Parotid gland (tissue), 1 donor: ENCODE measurements around a stretch of chr4.

DNA sequence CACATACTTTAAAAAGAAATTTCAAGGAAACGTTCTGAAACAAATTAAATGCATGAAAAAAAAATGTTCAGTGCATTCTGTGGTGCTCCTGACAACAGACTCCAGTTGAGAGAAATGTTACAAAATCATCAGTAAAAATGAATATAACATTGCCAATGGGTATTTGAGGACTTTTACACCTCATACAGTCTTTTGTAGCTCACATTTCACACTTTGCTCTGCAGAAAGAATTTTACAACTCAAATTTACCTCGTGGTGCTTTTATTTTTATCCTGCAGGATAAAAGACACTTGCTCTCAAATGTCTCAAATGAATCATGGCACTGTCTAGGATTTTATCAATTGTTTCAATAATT lies 60.6 kb downstream of the SLC7A11 start:
- PRO-cap: no peak

GRCh38 chr4:138390278-138390784 lies 148.2 kb upstream of the SLC7A11 start:
- PRO-cap: no peak

GRCh38 chr4:138954114-138954552 lies 61.4 kb upstream of the NOCT start:
- PRO-cap: no peak

DNA sequence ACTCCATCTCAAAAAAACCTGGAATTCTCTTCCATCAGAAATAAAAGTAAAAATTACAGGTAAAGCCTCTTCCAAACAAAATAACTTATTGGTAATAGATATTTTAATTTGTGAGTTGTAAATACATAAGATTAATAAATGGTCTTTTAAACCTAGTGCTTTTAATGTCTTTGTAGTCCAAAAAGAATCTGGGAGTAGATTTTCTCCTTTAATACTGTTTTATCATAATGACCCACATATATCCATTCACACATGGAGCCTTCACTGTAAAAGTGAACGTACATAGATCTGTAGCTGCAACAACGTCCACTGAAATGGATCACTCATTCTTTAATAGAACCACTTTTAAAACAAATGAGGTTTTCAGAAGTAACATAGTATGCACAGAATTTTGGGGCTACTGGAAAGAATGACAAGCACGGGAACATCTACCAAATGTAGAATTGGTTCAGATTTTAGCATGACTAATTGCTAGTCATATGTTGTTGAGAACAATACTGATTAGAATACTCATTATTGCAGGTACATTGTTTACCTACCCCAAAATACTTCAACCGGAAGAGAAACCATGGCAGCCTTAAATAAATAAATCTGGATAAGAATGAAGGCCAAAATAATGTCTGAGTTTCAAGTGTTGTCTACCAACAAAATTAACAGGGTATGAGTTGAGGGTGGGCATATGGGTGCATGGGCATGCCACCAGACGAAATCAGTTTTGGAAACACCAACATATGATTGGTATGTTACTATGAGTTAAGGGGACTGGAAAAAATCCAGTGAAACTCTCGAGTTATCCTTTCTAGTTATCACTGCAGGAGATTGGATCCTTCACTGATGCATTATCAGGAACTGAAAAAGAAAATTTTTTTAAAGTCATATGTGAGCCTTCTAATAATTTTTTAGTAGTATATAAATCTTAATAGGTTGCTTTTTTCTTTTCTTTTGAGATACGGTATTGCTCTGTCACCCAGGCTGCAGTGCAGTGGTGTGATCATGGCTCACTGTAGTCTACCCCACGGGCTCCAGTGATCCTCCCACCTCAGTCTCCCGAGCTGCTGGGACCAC lies 32.2 kb downstream of the NOCT start:
- PRO-cap: no peak

- PRO-cap: no peak
Measured at GRCh38 chr4:139278759-139279778, 956 bp downstream of the MGARP start.

DNA sequence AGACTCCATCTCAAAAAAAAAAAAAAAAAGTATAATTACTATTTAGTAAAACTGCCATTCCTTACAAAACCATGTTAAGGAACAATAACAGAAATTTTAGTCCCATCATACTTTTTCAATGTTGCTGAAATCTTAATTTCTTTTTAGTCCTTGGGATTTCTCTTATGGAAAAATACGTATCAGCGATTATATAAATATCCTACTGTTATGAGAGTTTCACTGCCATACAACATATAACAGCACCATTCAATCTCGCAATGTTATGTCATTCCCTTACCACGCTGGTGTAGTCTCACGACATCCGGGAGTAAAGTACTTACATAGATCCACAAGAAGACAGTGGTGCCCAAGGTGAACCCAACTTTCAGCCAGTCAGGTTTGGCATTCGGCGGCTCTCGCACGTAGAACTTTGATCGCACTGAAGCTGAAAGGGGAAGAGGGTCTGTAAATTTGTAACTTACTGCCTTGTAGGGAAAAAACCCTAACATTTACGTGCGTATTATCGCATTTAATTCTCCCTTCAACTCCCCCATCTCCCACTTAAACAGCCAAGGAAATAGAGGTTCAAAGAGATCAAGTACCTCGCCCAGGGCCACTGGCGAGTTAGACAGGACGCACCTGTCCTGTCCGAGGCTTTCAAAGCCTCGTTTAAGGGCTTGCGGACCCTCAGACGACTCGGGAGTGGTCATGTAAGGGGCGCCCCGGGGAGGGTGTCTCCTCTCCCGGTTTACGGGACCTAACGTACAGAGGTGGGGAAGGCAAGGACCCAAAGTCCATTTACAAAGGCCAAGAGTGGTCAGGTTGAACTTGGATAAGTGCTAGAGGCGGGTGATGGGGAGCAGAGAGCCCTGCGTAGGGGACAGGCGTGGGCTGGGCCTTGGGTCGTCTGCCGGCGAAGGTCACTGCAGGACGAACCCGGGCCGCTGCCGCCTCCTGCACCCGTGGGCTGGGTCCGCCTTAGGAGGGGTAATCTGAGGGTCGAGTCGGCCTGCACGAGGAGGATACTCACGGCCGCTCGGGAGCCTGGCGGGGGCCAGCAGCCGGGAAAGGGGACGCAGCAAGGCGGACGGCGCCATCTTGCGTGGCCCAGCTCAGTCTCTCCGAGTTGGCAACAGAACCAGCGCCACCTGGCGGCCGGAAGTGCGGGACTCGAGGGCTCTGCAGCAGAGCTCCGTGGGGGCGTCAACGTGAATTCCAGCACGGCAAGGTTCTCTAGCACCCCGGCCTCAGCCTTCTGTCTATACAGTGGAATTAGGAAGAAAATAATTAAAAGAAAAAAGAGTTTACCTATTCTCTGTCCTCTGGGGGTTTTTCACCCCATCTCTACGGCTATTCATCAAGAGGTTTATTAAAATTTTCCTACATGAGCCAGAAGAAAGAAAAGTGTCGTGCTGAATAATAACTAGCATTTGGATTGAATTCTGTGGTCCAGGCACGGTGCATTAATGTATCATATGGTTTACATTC lies 6.0 kb upstream of the NAA15 start:
- PRO-cap: unidirectional peak, minus-strand start at position 1,102 of the sequence

GRCh38 chr4:139361613-139362081 lies 59.4 kb upstream of the NDUFC1 start:
- PRO-cap: no peak

GRCh38 chr4:139535833-139536279 lies 20.2 kb downstream of the SETD7 start:
- PRO-cap: no peak

DNA sequence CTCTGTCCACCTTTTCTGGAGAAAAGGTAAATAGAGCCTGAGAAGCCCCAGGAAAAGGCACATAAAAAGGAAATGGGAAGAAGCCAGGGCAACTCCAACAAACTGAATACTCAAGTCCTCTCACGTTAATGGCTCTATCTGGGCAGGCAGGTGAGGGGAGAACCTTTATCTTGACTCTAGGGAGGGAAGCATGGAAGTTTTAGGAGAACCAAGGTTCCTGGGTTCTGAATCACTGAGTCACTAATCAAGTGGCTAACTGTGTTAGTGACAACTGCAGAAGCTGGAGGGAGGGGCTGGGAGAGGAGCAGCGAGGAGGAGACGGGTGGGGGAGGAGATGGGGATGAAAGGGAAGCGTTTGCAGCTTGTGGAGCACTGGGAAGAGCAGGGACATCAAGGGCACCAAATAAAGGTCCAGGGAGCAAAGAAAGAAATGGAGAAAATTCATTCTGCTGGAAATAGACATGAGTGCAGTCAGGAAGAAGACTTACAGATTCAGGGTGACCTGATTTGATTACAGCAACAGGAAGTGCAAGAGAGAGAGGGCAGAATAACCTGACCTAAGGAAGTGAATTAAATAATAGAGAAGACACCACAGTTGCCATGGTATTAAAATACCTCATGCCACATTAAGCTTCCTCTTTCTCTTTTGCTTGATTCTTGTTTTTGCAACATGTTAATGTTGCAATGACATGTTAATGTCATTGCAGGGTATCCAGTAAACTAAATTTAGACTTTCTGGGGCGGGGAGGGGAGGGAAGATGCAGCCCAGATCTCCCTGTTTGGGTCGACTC lies 4.5 kb upstream of the SETD7 start:
- PRO-cap: no peak

GRCh38 chr4:139633097-139633992 lies 32.3 kb upstream of the MGST2 start:
- PRO-cap: no peak

DNA sequence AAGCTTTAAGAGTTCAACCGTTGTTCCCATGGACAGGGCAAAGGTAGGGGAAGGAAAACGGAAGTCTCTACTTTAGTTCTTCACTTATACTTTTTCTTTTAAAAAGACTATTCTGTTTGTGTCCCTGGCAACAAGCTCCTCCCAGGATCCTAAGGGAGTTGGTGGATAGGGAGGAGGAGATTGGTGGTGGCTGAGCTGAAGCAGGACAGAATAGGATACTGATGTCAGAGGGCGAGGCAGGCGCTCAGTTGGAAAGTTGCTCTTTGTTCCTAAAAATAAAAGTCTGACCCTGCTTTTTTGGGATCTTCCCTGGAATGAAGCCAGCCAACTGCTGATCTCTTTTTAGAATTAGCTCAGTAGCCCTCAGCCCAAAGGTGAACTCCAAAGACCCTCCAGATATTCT lies 104.7 kb downstream of the MGST2 start:
- PRO-cap: unidirectional peak, plus-strand start at position 213 of the sequence

DNA sequence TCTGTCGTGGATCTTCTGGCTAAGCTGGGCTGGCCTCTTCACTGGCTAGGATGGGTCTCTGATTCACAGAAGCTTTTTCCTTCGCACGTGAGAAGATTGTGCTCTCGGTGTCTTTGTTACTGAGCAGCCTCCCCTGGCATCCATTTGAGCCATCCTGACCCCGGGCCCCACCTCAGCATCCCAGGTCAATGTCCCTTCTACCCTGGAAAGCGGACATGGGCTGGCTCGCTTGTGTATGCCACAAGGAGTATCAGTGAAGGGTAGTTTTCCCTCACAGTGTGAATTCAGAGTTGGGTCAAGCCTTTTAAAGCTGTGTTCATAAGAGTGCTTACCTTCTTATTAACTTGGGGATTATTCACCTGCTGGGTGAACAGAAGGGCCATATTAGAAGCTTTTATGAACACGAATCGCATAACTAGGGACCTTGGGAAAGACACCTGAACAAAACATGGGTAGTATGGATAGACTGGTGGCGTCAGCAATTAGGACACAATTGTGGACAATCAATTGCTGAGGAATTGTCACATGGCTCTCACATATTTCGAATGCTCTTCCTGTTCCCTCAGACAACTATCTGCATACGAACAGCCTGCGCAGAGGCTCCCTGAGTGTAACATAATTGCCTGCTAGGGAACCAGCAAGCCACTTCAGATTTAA lies 160.6 kb downstream of the MGST2 start:
- PRO-cap: no peak

DNA sequence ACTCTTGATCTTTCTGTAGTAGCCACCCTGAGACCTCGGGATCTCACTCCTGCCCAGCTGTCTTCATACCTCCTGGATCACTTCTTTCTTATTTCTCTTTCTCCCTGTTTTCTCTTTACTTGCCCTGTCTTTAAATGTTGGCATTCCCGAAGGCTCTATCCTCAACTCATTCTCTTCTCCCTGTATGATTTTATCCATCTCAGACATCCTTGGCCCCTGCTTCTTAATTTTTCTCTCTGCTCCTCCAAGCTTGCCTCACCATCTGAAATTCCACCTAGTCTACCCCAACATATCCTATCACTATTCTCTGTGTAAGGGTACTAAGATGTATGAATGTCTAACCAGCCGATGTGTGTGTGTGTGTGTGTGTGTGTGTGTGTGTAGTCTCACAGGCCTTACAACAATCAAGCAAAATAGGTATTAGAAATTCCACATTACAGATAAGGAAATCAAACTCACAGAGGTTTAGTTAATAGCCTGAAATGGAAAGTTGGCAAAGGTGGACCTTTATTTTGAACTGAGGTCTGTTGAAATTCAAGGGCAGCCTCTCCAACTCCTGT lies 195.6 kb downstream of the MGST2 start:
- PRO-cap: no peak

DNA sequence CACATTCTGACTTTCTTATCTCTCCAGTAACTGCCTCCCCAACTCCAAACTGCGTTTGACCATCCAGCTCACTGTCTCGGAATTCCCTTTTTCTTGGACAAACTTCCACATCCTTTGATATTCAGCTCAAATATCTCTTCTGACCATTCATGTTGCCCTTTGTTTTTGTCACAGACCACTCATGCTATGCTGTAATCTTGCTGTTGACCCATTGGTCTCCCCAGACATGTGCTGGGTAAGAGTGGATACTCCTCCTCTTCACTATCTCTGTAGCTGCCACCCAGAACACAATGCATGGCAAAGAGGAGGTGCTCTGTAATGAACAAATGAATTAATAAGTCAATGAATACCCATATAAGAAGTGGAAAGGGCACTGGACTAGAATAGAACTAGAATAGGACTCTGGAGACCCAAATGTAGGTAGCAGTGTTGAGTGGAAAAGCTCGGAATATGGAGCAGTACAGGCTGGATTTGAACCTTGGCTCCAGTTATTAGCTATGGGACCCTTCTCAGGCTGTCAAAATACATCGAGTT lies 196.8 kb downstream of the MGST2 start:
- PRO-cap: no peak

- PRO-cap: bidirectional peak, plus-strand start at chr4:140004675, minus-strand start at chr4:140004645; unidirectional peak, minus-strand start at chr4:140004757
Measured at GRCh38 chr4:140004494-140004982, 149.4 kb downstream of the MAML3 start.

DNA sequence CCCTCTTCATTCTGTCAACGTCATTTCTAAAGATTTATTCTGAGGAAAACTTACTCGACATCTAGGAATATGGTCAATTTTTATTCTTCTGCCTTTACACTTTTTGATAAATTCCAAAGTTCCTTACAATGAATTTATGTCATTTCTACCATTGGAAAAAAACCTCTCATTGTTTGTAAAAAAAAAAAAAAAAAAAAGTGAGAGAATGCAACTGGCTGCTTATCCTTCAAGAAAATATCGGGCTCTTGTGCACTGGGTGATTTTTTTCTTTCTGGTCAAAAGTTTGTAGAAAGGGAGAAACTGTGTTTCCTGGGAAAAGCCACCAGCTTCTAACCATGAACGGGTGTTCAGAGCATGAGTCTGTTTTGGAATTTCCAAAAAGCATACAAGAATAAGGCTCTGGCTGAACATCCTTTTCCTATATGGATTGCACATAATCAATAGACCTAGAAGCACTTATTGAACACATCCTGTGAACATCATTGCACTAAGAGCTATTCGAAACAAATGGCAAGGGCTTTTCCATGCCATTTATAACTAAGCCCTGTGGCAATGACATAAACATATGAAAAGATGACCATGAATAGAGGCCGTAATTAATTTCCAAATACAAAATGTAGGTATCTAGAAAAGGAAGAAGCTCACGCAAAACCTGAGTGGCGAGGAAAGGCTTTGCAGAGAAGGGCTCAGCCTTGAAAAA lies 121.1 kb downstream of the MAML3 start:
- PRO-cap: no peak

DNA sequence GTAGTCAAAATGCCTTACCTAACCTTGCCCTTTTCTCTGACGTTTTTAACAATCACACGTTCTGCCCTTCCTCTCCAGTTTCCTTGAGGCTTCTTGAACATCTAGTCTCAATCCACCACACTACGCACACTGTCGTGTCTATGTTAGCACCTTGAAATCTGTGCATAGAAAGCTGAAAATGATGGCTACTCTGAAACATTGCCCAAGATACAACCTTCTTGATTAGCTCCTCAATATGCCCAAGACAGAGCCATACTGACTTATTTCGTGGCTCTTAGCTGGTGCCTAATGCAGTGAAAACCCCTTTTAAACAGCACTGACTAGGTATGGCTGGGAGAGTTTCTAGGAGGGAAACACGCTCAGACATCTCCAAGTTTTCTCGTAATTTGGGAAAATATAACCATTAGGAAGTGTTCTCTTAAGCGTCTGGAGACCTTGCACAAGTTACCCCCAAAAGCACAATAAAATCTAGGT lies 29.8 kb downstream of the MAML3 start:
- PRO-cap: no peak

DNA sequence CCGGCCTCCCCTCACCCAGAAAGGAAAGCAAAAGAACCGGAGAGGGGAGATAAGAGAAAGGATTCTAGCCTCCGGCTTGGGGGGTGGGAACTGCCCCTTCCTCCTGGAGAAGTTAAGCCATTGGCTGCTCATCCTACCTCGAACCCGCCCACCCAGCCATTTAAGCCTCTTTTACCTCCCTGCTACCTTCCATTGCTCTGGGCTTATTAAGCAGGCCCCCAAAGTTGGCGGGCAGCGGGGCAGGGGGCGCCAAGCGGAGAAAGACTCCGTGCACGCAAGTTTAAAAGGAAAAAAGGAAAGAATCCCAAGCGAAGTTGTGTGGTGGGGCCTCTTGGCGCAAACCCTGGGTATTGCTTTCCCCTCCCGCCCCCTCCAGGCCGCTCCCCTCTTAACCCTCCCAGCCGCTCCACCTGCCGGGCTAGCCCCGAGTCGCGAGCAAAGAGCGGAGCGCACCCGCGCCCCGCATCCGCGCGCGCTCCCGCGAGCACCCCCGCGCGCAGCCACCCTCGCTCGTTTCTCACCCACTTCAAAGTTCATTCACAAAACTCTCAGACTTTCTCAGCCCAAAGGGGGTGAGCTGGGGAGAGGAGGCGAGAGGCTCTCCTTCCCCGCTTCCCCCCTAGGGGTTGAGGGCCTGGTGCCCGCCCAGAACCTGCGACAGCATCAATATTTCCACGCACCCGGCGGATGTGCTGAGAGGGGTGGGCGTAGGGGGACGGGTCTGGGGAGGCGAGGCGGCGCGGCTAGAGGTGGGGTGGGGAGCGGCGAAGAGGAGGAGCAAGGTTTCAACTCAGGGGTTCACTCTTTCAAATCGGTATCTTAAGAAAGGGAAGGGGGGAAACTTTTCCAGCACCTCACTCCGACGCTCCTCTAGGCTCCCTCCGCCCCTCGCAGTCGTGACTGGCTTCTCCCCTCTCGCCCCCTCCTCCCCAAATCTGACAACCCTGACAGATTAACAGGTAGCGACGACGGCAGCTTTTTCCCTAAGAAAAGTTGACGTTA lies 2.0 kb downstream of the MAML3 start:
- PRO-cap: bidirectional peak, plus-strand start at position 427 of the sequence, minus-strand start at position 23 of the sequence; bidirectional peak, plus-strand start at position 566 of the sequence, minus-strand start at position 528 of the sequence; bidirectional peak, plus-strand start at position 746 of the sequence, minus-strand start at position 621 of the sequence

- PRO-cap: no peak
Measured at GRCh38 chr4:140227171-140227717, 73.3 kb upstream of the MAML3 start.

DNA sequence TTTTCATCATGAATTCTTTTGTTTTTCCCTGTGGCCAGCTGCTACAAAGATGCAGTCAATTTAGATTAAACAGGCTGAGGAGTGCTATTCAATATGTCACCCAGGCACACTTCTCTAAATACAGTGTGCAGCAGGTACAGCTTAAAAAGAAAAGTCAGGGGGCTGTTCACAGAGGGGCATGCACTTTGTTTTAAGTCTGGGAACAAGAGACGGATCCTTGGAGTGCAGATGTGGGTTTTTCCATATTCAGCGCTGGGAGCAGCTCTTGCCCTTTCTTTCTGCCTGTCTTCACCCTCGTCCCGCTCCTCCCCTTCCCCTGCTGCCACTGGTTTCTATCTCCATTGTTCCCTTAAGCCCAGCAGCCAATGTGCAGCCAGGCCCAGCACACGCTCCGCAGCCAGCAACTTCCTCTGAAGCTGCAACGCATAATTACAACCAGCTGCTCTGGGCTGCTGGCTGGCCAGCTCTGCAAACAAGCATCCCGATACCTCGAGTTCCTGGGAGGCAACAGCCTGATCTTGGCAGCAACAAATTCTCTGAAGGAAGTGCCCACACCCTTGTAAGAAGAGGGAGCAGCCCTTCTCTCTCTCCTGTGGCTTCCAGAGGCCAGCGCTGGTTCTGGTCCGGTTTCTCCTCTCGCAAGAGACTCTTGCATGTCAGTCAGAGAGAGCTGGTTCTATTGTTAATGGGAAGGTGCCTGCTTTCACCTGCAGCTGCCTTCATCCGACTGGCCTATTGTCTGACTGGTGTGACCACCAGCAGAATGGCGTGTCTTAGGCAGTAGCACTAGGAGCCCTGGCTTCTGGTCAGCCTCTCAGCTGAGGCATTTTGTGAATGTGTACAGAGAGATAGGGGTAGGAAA lies 83.7 kb upstream of the MAML3 start:
- PRO-cap: no peak